ENCODE measurements around the gene PBOV1.

- RRBS, result 2% methylated on average over 16 of the region's 81 CpGs
Measured at GRCh38 chr6:136921382-136922133, 543 bp upstream of the SLC35D3 start.

- RRBS, result no CpG with 5 or more reads among the region's 13 CpGs
Measured at GRCh38 chr6:136969368-136970200, 47.5 kb downstream of the SLC35D3 start.

GRCh38 chr6:137043746-137044828, 678 bp downstream of the IL20RA start:
- RRBS, result 16% methylated on average over 23 of the region's 95 CpGs

DNA sequence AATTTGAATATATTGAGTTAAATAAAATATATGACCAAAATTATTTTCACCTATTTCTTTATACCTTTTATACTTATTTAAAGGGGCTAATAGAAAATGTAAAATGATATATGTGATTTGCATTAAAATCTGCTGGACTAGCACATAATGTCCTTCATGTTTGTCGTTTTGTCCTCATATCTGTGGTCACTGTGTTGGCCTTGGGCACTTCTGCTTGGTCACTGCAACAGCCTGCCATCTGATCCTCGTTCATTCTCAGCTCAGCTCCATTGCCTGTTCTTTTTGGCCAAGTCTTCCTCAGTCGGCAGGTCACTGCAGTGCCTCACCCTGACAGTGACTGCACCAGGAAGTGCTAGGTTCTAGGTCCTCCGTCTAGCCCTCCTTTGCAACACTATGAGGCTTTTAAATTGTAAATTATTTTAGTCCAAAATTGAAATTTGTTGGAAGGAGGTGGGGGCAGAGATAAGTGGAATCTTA, 13.4 kb upstream of the IFNGR1 start:
- RRBS, result no CpG with 5 or more reads among the region's 4 CpGs

GRCh38 chr6:137353749-137354490, 134.7 kb upstream of the IFNGR1 start:
- RRBS, result no CpG with 5 or more reads among the region's 8 CpGs

DNA sequence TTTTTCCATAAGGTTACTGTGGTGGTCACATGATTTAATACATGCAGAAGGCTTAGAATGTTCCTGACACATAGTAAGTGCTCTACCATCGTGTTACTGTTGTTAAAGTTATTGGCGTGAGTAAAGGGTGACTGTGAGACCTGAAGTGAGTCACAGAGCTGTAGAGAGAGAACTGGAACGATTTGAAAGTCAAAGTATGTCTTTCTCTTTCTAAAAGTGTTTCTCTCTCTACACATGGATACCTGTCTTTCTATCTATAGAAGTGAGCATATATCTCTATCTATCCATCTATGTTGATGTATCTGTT, 153.9 kb upstream of the OLIG3 start:
- RRBS, result no CpG with 5 or more reads among the region's 3 CpGs

- RRBS, result no CpG with 5 or more reads among the region's 1 CpG
Measured at GRCh38 chr6:137702829-137703344, 164.2 kb upstream of the TNFAIP3 start.

- RRBS, result no CpG with 5 or more reads among the region's 6 CpGs
Measured at GRCh38 chr6:137717201-137718063, 149.6 kb upstream of the TNFAIP3 start.

- RRBS, result no CpG with 5 or more reads among the region's 6 CpGs
Measured at GRCh38 chr6:137776964-137777163, 90.2 kb upstream of the TNFAIP3 start.

DNA sequence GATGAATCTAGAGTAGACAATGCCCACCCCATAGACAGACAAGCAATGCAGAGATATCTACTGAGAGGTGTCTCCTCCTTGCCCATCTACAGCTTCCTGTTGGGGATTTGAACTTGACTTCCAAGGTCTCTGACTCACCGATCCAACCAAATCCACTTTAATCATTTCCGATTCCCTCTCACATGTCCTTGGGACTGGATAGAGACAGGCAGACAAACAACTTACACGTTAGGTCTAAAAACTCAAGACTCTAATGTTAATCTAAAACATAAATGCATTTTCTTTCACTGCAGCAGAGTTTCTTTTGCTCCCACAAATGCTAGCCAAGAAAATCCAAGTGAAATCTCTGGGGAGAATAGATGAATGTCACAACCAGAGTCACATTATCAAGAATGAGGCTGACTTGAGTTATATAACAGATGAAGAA, 75.5 kb upstream of the TNFAIP3 start:
- RRBS, result no CpG with 5 or more reads among the region's 3 CpGs

GRCh38 chr6:137792686-137792992, 74.4 kb upstream of the TNFAIP3 start:
- RRBS, result no CpG with 5 or more reads among the region's 2 CpGs

DNA sequence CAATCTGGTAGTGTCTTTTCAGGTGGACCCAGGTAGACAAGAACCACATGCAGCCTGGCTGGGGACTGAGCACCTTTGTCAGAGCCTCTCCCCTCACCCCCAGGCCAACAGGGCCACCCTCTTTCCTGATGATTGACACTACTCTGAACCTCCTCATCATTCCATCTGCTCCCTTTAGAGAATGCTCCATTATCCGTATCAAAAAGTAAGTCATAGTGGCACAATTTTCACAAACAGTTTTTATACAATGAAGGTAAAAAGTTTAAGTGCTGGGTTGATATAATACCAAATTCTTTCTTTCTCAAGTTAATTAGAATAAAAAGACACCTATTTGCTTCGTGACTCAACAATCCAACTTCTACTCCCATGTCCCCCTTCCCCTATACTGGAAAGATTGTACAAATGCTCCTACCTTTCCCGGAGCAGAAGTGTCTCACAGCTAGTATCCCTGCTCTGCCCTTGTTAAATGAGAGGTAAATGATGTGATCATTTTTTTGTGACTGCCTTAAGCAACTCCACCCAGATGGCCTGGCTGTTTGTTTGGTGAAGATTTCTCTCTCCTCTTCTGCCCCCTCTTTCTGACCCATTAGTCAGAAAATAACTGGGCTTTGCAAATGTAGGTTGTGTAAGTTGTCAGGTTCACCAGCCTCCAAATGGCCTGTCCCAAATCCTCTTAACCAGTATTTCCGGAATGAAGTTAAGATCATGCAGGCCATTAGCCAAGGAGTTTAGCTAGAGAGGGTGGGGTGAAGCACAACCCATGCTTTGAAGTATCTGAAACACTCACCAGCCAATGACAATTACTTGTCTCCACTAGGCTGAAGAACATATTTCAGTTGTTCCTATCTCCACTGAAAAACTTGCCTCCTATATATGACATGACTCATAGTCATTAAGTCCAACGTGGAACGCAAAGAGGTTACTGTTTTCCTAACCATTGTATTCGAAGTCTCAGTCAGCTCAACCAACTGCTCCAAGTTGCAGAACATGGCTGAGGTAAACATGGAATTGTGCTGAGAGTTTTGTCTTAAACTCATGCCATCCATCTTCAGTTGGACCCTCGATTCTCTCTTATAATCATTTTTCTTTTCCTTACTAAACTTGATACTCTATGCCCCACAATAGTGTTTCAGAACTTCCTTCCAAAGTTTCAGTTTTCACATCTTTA, 37.6 kb upstream of the TNFAIP3 start:
- RRBS, result no CpG with 5 or more reads among the region's 8 CpGs

DNA sequence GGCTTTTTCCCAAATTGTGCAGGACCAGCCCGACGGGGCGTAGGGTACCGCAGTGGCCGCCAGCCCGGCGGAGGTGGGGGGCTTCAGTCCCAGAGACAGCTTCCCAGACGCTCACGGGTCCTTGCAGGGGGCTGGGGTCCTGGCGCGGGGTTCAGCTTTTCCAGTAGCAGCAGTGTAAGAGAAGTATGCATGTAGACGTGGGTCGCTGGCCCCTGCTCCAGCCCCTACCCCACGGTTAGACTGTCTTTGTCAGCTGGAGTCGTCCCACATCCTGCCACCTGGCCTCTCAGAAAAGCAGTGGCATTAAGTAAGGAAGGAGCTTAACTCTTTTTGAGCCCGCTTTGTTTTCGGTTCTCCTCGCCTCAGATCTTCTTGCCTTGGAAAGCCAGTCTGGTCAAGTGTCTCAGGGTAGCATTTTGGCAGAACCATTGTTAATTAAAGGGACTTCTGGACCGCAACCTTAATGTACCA, 911 bp downstream of the TNFAIP3 start:
- RRBS, result no CpG with 5 or more reads among the region's 19 CpGs

DNA sequence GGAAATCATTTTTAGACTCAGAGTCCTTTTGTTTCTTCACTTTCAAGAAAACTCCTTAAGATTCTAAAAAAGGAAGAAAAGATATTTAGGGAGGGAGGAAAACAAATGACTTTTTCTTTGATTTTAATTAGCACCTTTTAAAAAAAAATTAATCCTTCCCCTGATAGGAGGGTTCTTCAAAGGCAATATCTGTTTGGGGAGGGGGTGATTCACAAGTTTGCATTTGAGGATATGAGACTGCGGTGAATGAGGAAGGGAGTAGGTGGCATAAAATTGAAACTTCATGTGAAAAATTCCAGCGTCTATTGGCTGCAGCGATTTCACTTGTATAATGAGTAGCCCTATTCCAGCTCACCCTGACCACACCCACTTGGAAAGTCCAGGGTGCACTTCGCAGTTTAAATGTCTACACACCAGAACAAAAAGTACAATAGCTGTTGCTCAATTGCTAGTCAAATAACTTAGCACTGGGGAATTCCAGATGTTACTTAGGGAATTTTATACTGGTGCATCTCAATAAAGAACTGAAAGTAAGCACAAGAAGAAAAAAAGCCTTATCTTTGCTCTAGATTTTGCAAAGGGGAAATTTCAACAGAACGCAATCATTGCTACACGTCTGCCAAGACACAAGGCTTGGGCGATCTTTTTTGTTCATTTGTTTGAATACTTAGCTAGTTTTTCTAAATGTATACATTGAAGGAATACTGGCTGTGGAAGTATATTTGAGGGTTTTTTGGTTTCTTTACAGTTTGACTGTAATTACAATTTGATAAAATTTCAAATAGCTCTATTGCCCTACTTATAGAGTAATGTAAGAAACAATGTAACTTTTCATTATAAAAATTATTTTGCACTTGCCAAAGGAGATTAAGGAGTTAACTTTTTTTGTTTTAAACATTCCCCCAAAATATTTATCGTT, 6.3 kb downstream of the TNFAIP3 start:
- RRBS, result no CpG with 5 or more reads among the region's 8 CpGs

DNA sequence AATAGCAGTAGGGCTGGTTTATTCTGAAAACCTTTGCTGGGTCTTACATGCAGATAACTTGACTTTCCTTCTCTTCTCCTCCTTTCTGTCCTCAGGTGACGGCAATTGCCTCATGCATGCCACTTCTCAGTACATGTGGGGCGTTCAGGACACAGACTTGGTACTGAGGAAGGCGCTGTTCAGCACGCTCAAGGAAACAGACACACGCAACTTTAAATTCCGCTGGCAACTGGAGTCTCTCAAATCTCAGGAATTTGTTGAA, 7.6 kb downstream of the TNFAIP3 start:
- RRBS, result no CpG with 5 or more reads among the region's 6 CpGs

DNA sequence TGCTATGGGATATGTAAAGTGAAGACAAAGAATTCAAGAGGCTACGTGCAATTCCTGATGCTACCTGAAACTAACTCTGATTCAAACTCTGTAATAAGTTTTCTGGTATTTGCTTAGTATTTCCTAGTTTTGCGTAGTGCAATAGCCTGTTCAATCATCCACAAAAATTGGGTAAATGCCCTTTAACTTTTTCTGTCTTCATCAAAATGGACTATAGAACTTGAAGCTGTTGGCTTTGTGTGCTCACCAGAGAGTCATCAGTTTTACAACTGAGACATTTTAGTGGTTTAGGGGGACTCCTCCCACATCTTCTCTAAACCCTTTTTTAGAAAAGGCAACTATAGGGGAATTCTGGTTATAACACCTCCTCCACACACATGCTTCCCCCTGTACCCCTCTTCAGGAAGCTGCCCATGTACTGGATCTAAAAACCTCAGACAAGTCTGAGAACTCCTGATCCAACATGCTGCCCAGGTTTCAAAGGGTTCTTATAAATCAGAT, 73.1 kb downstream of the TNFAIP3 start:
- RRBS, result no CpG with 5 or more reads among the region's 2 CpGs

DNA sequence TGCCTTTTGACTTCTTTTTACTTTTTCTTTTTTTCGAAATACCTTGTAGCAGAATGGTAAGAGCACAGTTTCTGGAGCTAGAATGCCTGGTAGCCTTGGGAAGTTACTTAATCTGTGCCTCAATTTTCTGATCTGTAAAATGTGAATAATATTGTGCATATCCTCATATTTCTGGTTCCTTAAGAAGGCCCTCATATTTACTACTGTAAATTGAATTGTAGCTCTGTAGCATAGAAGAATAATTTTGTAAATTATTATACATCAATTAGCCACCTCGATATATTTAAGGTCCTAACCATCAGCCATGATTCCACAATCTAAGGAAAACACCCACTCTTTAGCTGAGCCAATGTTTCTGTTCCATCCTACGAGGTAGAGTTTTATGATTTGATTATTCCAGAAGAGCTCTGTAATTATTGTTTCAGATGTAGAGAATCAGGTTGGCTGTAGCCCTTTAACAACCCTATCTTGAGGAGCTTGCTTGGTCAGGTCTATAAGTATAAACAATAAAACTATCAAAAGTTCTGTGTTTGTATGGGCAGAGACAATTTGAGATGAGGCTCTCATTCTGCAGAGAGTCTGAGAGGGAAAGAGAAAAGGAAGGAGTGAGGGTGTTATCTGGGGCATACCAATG, at the start of gene PBOV1:
Gene PBOV1 (minus strand): TSS at position 291 of the 634 bp plus-strand sequence.
- RRBS, result no CpG with 5 or more reads among the region's 3 CpGs

GRCh38 chr6:138412817-138413267, 8.8 kb downstream of the HEBP2 start:
- RRBS, result no CpG with 5 or more reads among the region's 5 CpGs

DNA sequence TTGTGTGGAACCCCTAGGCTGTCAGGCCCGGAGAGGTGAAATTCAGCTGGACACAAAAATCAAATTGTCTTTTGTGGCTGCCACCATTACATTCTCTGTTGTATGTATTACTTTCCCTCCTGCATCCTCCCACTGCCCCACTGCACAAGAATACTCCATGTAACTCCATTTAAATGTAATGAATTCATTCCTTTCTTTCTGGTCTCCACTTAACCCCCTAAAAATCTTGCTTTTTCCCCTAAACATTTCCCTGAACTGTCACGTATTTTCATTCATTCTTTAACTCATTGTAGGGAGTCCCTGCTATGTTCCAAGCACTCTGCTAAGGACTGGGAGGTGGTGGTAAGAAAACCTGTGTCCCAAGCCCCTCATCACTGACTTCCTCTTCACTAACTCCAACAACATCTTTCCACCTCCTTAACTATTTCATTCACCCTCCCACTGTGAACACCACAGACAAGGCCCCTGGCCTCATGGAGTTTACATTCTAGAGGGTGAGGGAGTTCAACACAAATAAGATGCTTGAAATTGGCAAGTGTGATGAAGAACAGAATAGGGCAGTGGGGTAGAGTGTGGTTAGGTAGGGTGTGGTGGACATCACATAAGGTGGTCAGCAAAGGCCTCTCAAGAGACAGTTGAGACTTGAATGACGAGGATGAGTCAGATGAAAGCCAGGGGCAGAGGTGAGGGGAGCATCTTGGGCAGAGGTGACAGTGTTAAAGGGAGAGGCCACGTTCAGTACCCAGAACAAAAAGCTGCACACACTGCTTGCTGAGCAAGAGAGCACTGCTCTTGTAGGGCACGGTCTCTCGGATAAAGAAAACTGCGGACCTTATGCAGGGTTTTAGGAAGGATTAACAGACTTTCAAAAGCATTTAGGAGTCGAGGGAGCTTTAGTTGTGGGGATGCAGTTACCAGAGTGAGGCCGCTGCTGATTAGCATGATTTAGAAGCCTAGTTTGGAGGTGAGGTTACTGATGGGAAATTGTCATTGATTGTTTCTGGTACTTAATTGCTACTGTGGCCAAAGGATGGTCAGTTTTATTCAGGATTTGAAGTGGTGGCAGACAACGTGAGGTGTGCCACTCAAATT, 9.8 kb downstream of the HEBP2 start:
- RRBS, result no CpG with 5 or more reads among the region's 10 CpGs

Data from NB4 (cell line).